H4 (cell line): ENCODE measurements around a stretch of chr16.

GRCh38 chr16:86569934-86570285, 3.3 kb downstream of the FOXC2 start:
- RAMPAGE, long total RNA, result no peak

DNA sequence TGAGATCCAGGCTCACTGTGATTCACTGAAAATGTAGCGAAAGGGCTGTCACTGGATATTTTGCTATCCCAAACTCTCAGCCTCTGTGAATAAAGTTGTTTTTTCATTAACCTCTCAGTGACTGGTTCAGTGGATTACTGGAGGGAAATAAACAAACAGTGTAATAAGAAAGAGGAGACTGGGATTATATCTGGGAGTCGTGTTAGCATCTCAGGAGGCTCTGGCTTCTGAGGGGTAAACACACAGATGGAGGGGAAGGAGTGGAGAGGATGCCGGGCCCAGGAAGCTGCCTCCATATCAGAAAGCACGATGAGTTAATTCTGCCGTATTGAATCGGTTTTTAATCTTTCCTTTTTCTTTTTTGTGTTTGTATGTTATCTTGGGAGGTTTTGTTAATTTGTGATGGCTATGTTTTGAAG, 3.2 kb downstream of the FOXL1 start:
- RAMPAGE, long total RNA, result no peak

GRCh38 chr16:87062553-87063255, 254.5 kb downstream of the C16orf95 start:
- RAMPAGE, long total RNA, result no peak

GRCh38 chr16:87344331-87345027, 27.3 kb upstream of the C16orf95 start:
- RAMPAGE, long total RNA, result no peak

DNA sequence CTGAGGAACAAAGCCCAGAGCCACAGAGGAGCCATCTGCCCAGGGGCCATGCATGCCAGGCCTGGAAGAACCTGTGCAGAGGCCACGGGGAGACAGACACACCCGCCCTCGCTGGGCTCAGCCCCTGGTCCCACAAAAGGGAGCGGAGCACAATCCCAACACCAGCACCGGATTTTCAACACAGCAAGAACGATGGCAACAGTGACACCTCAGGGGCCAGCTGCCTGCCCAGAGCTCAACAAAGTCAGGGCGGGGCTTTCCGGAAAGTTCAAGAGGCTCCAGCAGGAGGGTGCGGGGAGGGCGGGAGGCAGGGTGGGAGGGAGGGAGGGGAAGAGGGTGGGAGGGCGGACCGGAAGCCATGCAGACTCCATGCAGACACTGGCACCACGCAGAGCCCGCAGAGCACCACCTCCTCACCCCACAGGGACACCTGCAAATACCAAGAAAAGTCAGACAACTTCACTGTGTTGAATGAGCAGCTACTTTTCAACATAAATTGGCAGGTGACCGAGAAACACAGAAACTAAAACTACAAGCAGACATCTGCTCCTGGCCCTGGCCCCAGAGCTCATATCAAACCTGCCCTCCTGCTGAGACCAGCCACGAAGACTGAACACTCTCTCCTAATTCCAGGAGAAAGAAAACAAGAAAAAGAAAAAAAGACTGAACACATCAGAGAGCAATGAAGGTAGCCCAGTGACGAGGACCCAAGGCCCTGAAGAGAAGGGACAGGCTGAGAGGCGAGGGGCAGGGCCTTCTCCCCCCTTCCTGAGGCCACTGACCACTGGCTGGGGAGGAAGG, 28.0 kb upstream of the C16orf95 start:
- RAMPAGE, long total RNA, result no peak

DNA sequence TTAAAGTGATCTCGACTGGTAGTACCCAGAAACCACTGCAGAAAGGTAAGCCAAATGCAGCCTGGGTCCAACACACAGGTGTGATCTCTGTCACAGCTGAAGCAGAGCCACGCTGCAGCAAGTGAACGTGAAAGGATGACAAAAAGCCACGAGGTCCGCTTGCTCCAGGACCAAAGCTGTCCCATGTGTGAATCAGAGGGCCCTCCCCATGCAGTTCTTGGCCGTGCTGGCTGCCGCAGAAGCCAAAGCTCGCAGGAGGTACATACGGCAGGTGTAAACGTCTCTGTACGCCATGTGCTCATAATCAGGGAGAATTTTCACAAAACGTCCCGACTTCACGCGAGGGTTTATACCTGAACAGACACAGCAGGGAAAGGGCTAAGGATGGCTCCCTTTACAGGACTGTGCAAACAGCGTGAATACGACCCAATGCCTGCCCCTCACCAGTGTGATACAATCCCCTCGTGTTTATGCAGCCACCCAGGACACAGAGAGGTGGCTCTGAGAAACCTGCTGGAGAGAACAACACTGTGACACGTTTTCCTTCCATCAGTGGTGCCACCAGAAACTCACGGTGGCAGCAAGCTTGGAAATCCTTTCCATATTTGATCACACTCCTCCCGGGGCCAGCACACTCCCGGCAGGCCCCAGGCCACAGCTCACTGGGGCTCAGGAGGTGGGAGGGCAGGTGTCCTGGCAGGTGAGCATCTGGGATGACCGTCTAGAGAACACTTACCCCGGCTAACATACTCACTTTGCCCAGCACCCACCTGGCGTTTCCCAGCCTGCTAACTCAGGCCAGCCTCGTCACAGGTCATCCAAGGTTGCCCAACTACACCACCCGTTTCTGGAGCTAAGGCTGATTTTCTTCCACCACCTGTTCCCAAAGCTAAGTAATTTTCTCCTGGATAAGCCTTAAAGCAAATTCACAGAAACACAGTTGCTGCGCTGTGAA, 25.2 kb downstream of the FBXO31 start:
- RAMPAGE, long total RNA, result no peak

DNA sequence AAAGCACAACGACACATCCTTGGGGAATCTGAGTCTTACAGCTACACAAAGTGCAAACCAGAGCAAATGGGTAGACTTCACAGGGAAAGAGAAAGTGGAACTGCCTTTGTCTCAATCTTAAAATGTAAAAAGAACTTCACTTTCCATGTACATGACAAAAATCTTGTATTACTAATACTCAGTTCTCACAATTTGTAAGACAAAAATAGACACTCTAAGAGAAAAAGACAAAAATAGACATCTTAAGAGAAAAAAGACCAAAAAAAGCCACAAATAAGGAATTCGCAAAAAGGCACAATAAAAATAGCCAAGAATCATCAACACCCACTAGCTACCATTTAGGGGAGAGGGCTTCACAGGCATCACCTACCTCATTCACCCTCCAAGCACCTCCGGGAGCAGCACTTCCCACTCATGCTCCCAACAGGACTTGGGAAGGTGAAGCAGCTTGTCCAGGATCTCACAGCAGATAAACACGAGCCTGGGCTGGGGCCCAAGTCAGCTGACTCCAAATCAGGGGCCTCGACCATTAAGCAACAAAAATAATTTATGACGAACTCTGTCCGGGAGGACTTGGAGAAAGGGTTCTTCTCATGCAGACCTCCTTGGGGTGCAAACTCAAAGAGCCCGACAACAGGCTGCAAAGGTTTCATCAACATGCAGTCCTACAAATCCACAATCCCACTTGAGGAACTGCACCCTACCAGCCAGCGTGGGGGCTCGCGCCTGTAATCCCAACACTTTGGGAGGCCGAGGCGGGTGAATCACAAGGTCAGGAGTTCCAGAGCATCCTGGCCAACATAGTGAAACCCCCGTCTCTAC, 2.3 kb downstream of the FBXO31 start:
- RAMPAGE, long total RNA, result no peak

DNA sequence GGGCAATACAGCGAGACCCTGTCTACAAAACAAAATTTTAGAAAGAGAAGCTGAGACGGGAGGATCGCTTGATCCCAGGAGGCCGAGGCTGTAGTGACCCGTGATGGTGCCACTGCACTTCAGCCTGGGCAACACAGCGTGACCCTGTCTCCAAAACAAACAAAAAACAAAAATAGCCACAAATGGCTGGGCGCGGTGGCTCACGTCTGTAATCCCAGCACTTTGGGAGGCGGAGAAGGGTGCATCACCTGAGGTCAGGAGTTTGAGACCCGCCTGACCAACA, 1.1 kb upstream of the FBXO31 start:
- RAMPAGE, long total RNA, result no peak

- RAMPAGE, long total RNA, result no peak
Observed at GRCh38 chr16:87387909-87388946, 3.9 kb upstream of the MAP1LC3B start.

GRCh38 chr16:87415274-87415894, 23.2 kb downstream of the MAP1LC3B start:
- RAMPAGE, long total RNA, result no peak

- RAMPAGE, long total RNA, result no peak
Observed at GRCh38 chr16:87457678-87458480, 34.9 kb downstream of the ZCCHC14 start.

- RAMPAGE, long total RNA, result no peak
Observed at GRCh38 chr16:87465368-87465886, 27.4 kb downstream of the ZCCHC14 start.

DNA sequence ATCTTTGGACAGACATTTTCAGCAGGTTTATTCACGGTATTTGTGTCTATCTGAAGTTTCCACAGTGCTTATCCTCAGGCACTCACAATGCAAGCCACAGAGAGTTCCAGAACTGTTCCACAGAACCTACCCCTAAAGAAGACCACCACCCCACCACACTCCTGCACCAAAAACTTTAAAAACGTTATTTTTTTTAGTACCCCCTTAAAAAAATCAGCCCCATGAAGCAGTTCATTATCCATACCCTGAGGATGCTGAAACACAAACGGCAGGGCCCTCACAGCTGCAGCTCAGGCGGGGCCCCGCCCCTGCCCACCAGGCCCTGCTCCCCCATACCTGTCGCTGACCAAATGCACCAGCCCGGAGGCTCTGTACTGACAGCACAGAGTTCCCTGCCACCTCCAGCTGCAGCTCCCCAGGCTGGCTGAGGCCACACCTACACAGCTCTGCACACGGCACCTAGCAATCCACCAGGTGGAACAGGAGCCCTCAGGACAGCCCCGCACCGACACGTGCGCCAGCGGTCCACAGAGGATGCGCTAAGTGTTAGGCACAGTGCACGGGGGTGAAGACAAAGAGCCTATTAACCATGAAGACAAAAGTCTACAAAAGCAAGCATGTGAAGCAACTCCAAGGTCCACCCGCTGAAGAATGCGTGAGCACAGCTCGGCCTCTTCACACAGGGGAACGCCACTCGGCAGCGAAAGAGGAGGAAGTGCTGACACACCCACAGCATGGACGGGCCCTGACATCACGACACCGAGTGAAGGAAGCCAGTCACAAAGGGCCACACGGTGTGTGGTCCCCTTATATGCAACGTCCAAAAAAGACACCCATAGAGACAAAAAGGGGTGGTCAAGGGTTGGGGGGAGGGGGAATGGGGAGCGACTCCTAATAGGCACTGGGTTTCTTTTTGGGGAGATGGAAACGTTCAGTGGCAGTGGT, 5.4 kb downstream of the ZCCHC14 start:
- RAMPAGE, long total RNA, result no peak

DNA sequence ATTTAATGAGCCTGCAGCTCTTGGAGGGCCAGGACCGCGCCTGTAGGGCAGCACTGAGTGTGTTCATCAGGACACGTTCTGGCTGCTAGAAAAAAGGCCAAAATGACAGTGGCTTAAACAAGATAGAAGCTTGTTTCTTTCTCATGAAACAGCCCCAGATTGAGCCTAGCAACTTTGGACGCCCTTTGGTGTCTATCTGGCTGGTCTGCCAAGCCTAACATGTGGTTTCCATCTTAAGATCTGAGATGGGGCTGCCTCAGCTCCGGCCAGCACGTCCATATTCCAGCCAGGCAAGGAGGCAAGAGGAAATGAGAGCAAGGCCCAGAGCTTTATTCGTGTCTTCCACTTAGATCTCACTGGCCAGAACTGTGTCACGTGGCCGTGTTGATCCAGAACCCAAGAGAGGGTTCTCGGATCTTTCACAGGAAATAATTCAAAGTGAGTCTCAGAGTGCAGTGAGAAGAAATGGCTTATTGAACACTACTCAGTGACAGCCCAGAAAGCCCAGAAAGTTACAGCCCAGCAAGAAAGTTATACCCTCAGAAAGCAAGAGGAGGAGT, 28.9 kb upstream of the ZCCHC14 start:
- RAMPAGE, long total RNA, result no peak

- RAMPAGE, long total RNA, result no peak
Observed at GRCh38 chr16:87528625-87529430, 36.0 kb upstream of the ZCCHC14 start.

- RAMPAGE, long total RNA, result no peak
Observed at GRCh38 chr16:87601766-87602353, 448 bp upstream of the JPH3 start.

- RAMPAGE, long total RNA, result no peak
Observed at GRCh38 chr16:87723120-87723776, 42.5 kb downstream of the KLHDC4 start.

GRCh38 chr16:87725467-87726201, 40.2 kb downstream of the KLHDC4 start:
- RAMPAGE, long total RNA, result no peak

DNA sequence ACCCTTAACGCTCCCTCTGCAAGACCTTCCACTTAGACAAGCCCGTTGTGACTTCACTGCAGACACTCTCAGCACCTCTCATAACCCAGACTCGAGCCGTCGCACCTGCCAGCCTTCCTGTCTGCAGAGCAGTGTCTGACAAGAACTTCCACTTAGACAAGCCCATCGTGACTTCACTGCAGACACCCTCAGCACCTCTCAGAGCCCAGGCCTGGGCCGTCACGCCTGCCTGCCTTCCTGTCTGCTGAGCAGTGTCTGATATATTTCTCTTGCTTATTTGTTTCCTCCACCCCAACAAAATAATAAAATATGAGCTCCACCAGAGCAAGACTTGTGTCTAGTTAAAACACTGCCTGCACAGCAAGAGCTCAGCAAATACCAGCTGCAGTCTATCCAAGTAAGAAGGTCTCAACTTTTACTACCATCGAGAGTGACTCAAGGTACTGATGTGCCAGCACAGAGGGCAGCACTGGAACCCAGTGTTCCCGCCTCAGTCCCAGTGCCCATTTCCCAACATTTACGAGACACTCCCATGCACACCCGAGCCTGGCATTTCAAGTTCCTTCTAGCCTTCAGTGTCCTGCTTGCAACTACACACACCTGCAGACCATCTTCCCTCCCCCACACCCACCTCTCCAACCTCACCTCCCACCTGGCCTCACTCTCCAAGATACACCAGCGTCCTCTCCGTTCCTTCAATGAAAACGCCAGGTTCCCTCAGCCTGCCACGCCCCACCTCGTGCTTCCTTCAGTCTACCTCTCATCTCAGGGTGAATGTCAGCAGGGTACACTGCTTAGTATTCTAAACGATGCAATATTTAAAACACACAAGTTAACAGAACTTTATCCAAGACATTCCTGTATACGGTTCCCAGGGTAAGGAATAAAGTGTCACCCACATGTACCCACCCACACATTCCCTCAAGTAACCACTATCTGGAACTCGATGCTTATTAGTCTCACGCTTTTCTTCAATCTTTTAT, 3.2 kb downstream of the KLHDC4 start:
- RAMPAGE, long total RNA, result no peak

DNA sequence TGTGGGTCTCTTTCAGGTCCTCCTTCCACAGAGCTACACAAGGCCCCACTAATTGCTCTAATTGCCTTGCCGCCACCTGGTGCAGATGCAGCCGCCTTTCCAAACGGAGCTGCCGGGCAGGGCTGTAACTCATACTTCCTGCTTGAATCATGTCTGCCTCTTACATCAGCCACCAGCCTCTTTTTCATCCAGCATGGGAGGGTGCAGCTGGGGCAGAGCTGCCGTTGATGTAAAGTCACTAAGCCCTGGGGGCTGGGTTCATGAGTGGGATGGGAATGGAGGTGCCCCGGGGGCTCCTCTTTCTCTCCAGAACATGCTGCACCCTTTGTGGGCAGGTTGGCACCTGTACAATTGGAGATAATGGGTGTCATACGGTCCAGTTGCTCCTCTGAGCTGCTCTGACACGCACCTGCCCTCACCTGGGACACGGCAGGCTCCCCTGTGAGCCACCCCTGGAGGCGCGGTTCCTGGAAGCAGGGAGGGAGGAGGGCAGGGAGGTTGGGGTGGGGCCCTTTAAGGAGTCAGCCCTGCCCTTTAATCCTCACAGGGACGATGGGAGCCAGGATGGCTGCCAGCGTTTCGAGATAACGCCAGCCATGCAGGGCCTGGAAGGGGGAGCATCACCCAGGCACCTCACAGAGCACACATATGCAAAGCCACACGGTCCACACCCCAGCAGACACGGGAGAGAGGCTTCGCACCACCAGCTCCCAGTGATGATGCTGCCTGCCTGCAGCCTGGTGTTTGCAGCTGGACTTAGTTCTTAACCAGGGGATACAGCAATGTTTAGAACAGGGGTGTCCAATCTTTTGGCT, 41.2 kb upstream of the KLHDC4 start:
- RAMPAGE, long total RNA, result no peak